ENCODE measurements around a stretch of chr7.

GRCh38 chr7:50706259-50706752, 76.4 kb downstream of the GRB10 start:
- PRO-cap: no peak

DNA sequence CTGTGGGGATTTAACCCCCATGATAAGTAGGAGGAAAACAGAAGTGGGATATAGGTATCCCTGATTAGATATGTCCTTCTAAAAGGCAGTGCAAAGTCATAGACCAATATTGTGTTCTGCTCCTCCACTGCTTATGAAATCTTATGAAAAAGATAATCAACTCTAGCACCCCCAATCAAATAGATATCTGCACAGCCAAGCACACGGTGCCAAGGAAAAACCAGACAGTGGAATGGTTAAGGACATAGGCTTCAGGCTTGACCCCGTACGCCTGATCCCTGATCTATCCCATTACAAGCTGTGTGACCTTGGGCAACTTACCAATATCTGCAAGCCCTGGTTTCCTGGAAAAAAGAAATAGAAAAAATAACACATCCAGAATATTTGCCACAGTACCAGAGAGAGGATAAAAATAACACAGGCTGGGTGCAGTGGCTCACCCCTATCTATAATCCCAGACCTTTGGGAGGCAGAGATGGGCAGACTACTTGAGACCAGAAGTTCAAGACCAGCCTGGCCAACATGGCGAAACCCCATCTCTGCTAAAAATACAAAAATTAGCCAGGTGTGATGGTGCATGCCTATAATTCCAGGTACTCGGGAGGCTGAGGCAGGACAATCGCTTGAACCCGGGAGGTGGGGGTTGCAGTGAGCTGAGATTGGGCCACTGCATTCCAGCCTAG, 56.9 kb downstream of the GRB10 start:
- PRO-cap: no peak

GRCh38 chr7:50962955-50963376, 180.3 kb upstream of the GRB10 start:
- PRO-cap: no peak

DNA sequence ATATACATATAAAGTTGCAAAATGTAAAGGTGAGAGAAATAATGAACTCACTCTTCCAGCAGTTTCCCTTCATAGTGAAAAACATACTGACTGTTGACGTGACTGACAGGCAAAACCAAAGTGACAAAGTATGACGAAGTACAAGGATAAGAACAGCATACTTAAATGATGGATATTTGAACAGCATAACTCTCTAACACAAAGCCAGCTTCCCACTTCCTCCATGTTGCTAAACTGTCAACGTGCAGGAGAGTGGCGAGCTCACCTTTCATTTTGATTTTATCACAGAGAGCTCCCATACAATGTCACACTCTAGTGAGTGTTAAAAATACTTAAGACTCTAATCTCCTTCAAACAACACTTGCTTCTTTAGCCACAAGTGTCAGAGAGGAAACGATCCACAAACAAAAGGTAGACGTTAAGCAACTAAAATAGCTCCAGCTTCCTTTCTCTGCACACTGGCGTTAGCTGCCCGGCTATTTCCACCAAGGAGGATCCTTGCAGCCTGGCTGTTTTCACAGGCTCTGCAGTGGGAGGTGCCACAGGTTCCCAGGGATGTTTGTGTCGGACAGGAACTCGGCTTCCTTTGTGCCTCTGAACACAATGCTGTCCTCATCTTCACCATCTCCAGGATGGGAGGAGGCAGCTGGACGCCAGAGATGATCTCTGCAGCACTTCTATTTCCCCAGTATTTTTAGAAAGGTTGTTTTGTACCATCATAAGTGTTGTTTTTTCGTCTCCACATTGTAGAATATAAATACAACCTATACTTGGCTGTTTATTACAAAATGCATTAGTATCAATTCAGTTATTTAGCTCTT, 194.6 kb downstream of the COBL start:
- PRO-cap: no peak

DNA sequence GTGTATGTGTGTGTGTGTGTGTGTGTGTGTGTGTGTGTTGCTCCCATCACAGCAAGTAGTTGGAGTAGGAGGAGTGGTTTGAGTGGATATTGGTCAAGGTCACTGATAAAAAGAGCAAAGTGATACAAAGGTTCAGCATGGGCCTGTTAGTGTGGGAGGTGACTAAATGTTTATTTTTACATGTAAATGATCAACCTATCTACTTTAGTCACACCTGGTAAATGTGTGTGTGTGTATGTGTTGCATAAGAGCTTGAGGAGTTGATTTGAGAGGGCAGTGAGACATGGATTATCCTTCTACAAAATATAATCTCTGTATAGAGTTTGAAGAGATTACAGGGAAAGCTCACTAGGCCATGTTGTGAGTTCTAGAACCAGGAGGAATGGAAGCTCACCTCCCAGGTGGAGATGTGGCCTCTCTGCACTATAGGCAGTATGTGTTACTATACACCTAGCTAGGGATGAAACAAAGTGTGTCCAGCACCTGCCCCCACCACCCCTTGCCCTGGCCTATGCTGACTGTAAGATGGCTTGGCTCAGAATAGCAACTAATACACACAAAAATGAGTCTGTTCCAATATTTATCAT, 12.0 kb upstream of the COBL start:
- PRO-cap: no peak

GRCh38 chr7:52430380-52430866, 605.0 kb upstream of the POM121L12 start:
- PRO-cap: no peak

DNA sequence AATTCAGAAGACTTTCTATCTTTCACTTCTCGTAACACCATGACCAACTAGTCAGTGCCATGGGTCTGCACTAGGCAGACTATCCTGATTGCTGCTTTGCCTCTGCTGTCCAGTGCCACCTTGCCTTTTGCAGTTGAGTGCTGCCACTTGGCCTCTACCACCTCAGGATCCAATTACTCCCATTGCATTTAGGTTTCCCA, 161.4 kb upstream of the POM121L12 start:
- PRO-cap: no peak

GRCh38 chr7:53017546-53017885, 17.9 kb upstream of the POM121L12 start:
- PRO-cap: no peak

GRCh38 chr7:54757722-54758199, 1.2 kb downstream of the SEC61G start:
- PRO-cap: no peak

DNA sequence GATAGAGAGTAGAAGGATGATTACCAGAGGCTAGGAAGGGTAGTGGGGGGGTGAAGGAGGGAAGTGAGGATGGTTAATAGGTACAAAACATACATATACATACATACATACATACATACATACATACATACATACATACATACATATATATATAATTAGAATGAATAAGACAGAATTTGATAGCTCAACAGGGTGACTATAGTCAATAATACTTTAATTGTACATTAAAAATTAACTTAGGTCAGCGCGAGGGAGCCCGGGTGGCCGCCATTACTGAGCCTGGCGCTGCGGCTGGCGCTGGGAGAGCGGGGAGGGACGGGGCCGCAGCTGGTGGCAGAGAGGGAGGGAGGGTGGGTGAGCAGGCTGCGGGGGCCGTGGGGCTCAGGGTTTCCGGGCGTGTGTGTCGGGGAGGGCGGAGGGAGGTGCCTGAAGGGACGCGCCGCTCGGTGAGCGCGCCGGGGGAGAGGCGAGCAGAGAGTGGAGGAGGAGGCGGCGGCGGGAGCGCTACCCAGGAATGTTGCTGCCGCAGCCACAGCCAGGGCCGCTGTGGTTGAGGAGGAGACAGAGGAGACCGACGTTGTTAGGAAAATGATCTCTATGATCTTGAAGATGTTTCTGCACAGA, 85.8 kb upstream of the EGFR start:
- PRO-cap: bidirectional peak, plus-strand start at position 473 of the sequence, minus-strand start at position 479 of the sequence

DNA sequence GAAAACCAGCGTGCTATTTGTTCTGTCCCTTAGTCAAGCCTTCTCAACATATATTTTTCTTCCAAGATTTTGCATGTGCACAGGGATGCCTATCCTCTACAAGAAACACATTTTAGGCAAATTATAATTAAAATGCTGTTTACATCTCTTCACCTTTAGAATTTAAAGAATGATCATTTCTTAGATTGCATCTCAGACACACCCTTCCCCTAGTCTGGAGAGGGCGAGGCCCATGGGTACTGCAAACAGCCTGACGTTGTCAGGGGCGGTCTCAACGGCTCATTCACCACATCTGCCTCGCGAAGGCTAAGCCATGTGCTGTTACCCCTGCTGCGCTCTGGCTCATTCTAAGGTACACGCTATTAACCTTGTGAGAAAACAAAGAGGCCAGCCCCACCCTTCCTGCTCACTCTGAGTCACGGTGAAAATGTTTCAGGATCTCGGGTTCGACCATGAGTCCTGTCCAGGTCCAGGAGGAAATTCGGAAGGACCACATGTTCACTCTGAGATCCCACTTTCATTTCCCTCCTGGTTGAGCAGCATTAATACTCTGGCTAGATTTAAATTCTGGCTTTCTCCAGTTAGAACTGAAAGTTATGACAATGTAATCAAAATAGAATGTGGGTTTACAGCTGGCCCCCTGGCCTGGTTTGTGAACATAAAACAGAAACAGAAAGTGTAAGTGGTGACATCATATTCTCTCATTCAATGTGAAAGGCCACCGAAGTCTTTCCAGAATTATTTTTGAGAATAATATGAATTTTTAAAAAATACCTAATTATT, 55.2 kb downstream of the EGFR start:
- PRO-cap: no peak

- PRO-cap: no peak
Observed at GRCh38 chr7:55120680-55121429, 102.0 kb downstream of the EGFR start.

DNA sequence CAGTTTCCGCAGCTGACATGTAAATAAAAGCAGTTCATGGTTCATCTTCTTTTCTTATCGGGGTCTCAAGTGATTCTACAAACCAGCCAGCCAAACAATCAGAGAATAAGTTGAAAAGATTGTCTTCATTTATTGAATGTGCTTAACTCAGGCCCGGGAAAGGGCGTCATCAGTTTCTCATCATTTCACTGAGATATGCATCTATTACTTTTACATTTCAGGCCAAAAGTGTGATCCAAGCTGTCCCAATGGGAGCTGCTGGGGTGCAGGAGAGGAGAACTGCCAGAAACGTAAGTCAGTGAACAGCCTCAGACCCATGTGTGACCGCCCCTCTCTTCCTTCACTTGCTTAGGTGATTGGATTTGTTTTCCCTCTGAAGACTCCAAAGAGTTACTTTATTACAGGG, 132.3 kb downstream of the EGFR start:
- PRO-cap: no peak

DNA sequence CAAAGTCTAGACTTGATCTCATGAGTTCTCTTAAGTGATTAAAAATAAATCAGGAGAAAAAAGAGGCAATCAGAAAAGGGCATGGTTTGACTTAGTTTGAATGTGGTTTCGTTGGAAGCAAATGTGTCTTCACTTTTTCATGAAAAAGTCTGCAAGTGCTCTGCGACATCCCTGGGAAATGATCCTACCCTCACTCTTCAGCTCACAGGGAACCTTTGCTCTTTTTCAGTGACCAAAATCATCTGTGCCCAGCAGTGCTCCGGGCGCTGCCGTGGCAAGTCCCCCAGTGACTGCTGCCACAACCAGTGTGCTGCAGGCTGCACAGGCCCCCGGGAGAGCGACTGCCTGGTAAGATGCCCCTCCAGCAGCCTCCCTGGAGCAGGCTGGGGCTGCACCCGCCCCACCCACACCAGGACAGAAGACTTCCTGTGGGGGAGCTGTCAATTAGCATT, 133.5 kb downstream of the EGFR start:
- PRO-cap: no peak

DNA sequence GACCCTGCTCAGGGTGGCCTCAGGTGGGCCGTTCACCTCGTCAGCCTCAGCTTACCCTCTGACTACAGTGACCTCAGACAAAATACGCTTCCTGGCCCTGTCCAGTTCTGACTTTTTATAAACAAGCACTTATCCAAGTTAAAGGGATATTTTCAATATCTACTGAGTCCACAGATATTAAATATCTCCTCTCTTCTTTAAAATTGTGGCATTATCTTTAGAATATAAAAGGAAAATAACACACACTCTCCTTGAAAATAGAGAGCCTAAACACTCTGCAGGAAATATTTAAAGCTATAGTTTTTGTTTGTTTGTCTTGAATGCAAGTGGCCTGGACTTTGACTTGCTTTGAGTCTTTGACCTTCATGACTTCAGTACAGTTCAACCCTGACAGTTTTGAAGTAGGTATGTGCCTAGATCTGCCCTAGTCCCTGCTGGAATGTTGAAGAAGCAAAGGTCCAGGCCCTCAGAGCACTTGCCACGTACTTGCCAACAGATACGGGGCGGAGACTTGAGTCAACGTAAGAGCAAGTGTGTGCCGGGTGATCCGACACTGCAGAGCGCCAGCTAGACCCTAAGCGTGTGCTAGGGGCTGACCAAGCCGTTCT, 159.8 kb downstream of the EGFR start:
- PRO-cap: no peak

- PRO-cap: no peak
Observed at GRCh38 chr7:55201992-55202826, 162.9 kb upstream of the LANCL2 start.

- PRO-cap: no peak
Observed at GRCh38 chr7:55207767-55208564, 157.2 kb upstream of the LANCL2 start.

GRCh38 chr7:55255518-55256256, 109.5 kb upstream of the LANCL2 start:
- PRO-cap: no peak

DNA sequence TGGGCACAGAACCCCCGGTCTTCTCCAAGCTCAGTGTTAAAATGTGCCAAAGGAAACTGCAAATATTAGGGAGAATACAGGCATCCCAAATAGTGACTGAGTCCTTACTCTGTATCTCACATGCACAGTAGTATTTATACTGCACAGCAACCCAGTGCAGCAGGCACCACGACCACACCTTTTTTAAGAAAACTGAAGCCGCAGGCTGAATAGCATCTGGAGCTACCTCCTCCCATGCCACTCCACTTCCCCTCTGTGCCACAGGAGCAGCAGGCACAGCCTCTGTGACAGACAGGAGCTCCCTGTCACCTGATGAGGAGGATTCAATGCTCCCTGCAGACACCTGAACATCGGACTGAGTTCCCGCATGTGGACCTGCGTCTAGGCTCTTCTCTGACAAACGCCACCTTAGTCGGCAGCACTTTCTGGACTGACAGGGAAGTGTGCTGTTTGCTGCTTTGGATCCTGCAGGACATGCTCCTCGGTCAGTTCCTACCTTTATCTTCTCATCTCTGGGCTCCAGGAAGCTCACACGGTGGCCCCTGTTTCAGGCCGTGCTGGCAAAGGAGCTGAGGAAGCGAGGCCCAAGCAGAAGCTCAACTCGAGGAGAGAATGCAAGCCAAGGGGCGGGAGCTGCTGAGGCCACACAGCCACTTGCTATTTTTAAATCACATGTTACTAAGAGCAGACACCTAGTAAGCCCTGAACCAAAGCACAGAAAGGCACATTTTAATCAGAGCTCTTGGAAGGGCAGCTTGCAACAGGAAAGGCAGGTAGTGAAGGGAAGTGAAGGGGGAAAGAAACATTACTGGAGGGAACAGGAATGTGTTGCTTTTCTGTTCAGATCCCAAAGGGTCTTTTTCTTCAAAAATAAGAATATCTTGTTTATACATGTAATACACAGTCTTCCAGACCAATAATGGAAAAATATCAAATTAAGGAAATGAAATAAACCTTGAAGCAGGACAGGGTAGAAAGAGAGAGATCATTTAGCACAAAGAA, 56.6 kb downstream of the VOPP1 start:
- PRO-cap: no peak

- PRO-cap: no peak
Observed at GRCh38 chr7:55521758-55522460, 50.4 kb downstream of the VOPP1 start.